ENCODE data around the gene LPAR3.

- PRO-cap, 2 experiments = no peak in any of the 2 experiments
- RAMPAGE, long total RNA, 5 experiments = no peak in any of the 5 experiments
These were observed 124.6 kb downstream of the ZZZ3 start for GRCh38 chr1:77557798-77558333.

DNA sequence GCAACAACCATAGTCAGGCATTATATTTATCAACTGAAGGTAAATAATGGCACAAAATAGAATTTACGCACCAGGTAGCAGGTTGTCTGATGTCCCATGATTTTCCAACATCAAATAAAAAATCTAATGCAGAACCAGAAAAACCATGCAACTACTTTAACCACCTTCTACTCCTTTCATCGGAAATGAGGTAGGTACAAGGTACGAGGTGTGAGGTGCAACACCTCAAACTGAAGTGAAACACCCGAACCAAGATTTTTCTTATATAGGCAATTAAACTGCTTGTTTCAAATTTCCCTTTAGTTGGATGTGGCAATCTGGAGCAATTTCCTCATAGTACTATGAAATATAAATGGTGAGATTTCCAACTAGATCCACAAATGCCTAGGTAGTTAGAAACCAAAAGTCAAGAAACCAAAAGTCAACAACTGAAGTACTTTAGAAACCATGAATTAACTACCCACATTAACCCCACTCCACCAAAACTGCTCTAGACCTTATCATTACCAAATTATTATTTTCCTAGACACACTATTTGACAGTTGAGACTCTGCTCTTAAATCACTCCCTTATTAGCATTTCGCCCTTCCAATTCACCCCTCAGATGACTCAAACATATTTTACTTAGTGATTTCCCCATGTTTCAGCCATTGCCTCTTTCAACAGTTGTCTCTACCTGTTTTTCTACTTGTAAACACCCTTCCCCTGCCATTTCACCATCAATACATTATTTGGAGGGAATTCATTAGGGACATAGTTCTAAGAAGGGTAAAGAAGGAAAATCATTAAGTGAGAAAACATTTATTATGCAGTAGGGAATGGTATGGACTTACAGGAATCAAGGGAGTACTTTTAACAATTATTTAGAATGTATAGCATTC is 37.8 kb downstream of the FUBP1 start:
- PRO-cap, 2 experiments = no peak in any of the 2 experiments
- RAMPAGE, long total RNA, 5 experiments = no peak in any of the 5 experiments

GRCh38 chr1:77958345-77958808 is 20.5 kb downstream of the FUBP1 start:
- PRO-cap, 2 experiments = no peak in any of the 2 experiments
- RAMPAGE, long total RNA, 5 experiments = no peak in any of the 5 experiments

- PRO-cap, 2 experiments = no peak in any of the 2 experiments
- RAMPAGE, long total RNA, 5 experiments = no peak in any of the 5 experiments
These were observed 14.6 kb upstream of the PTGFR start for GRCh38 chr1:78476255-78476532.

DNA sequence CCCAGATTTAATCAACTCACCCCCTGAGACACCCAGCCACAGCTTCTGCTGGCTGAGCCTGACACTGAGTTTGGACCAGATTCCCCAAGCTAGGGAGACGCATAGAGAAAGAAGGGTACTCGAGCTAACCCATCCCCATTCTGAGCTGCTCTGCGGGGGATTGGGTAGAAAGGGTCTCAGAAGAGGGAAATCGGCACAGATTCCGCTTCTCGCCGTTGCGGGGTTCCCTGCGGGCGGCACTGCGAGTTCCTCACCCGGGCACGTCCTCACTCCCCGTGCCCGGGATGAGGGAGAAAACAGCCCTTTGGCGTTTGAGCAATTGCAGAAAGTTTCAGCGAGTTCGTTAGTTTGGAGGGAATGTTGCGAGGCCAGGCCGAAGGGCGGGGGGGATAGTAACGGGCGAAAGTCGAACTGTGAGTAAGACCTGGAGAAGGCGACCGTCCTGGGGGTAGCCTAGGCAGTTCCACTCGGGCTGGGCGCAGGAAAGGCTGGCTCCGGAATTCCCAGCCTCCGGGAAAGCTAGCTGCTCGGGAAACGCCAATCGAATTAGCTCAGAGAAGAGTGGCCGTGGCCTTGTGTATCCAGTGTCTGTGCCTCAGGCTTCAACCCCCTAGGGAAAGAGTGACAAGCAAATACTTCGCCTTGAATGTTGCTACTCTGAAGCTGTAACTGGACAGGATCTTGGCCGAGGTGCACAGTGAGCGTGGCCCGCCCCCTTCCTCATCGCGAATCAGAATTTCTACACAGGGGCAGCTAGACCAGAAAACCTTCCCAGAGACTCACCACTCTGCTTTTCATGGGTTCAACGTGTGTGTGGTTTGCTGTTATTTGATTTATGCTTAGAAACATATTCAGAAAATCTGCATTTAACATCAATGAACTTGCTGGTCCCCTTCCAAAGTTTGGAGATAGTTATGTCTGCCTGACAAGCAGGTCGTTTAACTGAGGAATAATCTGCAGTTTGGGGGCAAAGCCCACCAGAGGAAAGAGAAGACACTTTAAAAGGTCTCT is 819 bp downstream of the PTGFR start:
- PRO-cap, 2 experiments = peak in 1 of 2 experiments; most common plus-strand start position 785 of the sequence (in 1); most common minus-strand start position 548 of the sequence (in 1)
- RAMPAGE, long total RNA, 5 experiments = no peak in any of the 5 experiments

DNA sequence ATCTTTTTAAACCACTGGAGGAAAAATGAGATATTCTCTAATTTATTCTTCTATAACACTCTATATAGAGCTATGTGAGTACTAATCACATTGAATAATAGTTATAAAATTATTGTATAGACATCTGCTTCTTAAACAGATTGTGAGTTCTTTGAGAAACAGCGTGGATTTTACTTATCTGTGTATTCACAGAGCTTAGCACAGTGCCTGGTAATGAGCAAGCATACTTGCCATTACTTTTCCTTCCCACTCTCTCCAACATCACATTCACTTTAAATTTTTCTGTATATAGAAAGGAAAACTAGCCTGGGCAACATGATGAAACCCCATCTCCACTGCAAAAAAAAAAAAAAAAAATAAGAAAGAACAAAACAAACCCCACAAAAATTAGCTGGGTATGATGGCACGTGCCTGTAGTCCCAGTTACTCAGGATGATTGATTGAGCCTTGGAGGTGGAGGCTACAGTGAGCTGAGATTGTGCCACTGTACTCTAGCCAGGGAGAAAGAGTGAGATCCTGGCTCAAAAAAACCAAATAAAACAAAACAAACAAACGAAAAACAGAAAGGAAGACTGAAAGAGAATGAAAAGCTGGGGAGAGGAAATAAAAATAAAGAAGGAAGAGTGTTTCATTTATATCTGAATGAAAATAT is 7.5 kb upstream of the IFI44 start:
- PRO-cap, 2 experiments = no peak in any of the 2 experiments
- RAMPAGE, long total RNA, 5 experiments = no peak in any of the 5 experiments

GRCh38 chr1:79052804-79053263 is 46.3 kb upstream of the ADGRL4 start:
- PRO-cap, 2 experiments = no peak in any of the 2 experiments
- RAMPAGE, long total RNA, 5 experiments = no peak in any of the 5 experiments

GRCh38 chr1:81158350-81158853 is 642.3 kb upstream of the ADGRL2 start:
- PRO-cap, 2 experiments = no peak in any of the 2 experiments
- RAMPAGE, long total RNA, 5 experiments = no peak in any of the 5 experiments

DNA sequence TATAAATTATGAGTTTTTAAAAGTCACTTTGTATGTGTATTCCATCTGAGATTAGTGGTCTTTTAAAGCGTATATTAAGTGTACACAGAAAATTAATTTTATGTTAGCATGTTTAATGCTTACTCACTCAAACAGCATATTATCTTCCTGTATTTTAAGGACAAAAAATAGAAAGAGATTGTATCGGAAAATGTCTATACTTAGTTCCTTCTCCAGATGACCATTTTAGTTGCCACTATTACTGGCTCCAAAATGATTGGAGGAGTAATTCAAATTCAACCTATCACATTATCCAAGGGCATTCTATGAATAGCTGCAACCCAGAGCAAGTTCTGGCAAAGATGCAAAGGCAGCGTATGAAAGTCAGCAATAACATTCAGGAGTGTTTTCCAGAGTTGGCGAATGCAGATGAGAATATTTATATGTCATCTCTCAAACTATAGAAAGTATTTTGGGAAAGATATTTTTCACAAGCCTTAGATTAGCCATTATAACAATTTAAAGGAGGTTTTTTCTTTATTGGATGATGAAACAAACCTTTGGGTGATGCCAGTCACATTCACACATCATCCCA is 389.8 kb upstream of the ADGRL2 start:
- PRO-cap, 2 experiments = no peak in any of the 2 experiments
- RAMPAGE, long total RNA, 5 experiments = no peak in any of the 5 experiments

DNA sequence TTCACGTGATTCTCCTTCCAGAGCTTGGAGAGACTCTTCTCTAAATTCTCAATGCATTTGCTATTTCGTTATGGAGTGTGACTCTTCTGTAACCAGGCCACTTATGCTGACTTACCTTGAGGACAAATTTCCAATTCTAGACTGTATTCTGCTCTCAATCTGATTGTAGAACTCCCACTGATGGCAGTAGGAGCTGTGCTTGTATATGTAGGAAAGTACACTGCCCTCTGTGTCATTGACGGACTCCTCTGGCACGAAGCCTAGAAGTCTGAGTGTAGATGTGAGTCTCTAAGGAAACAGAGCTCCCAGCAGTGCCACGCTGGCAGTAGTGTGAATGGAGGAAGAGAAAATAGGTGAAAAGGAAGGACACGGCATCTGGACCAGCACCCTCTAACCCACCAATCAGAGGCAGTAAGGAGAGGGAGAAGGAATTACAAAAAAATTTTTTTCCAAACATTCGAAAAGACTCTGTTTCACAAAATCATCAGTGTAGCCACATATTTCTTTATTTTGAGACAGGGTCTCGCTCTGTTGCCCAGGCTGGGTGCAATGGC is 130.4 kb upstream of the ADGRL2 start:
- PRO-cap, 2 experiments = peak in 1 of 2 experiments; most common plus-strand start position 295 of the sequence (in 1); most common minus-strand start position 179 of the sequence (in 1)
- RAMPAGE, long total RNA, 5 experiments = no peak in any of the 5 experiments

DNA sequence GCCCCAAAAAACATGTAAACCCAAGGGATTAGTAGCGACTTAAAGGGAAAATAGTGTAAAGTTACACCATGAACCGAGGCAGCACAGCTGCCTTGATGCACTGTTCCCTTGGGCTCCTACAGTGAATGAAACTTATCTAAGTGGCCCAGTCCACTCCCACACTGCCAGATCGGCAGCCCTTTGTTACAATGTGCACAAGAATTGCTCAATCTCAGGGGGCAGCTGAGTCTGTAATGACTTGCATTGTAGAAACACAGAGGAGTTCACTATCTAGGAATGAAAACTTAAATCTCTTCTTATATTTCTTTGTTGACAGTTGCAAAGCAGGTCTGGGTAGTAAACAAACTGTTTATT is 120.7 kb upstream of the ADGRL2 start:
- PRO-cap, 2 experiments = no peak in any of the 2 experiments
- RAMPAGE, long total RNA, 5 experiments = no peak in any of the 5 experiments

DNA sequence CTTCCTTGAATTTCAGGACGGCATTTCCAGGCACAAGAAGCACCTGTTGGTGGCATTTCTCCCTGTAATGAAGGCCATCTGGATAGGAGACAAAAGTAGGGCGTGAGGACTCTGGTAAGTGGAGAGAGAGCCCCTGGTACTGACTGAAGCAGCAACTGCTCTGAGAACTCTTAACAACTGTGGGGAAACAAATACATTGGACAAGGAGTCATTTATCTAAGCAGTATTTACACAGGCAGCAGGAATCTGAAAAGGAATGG is 361.7 kb downstream of the ADGRL2 start:
- PRO-cap, 2 experiments = no peak in any of the 2 experiments
- RAMPAGE, long total RNA, 5 experiments = no peak in any of the 5 experiments

- PRO-cap, 2 experiments = no peak in any of the 2 experiments
- RAMPAGE, long total RNA, 5 experiments = no peak in any of the 5 experiments
These were observed 981.8 kb downstream of the ADGRL2 start for GRCh38 chr1:82782641-82782840.

DNA sequence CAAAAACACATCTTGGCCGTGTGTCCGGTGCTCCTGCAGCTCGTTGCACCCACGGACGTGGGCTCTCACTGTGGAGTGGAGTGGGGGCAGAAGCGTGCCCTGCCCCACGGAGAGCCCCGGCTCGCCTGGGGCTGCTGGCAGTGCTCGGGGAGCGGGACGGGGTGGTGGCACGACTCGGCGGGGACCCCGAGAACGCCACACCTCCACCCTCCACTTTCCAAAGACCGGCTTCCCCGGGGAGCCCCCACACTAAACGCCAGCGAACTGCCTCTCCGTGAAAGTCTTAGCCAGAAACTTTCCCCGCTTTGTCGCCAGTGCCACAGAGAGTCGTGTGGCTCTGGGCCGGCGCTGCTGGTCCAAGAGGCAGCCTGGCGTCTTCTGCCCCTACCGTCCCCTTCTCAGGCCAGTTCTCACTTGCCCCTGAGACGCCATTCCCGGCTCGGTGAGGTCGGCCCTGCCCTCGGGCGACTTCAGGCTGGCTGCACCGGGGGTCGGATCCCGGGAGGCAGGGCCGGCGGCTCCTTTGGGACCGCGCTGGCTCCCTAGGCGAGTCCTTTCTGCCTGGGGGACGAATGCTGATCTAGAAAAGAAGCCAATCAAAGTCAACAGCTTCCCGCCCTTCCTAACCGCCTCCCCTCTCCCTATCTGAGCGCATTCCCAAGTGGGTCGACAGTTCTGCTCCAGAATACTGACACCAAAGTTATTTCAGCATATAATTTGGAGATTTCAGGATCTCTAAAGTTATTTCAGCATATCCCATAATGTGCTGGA is 2.6 kb upstream of the SAMD13 start:
- PRO-cap, 2 experiments = peak in 2 of 2 experiments; most common plus-strand start position 322 of the sequence (in 2); most common minus-strand start position 559 of the sequence (in 2)
- RAMPAGE, long total RNA, 5 experiments = start-site peak on the minus strand in 1 of 5 experiments, centred at position 563 of the sequence, 70 reads per replicate

DNA sequence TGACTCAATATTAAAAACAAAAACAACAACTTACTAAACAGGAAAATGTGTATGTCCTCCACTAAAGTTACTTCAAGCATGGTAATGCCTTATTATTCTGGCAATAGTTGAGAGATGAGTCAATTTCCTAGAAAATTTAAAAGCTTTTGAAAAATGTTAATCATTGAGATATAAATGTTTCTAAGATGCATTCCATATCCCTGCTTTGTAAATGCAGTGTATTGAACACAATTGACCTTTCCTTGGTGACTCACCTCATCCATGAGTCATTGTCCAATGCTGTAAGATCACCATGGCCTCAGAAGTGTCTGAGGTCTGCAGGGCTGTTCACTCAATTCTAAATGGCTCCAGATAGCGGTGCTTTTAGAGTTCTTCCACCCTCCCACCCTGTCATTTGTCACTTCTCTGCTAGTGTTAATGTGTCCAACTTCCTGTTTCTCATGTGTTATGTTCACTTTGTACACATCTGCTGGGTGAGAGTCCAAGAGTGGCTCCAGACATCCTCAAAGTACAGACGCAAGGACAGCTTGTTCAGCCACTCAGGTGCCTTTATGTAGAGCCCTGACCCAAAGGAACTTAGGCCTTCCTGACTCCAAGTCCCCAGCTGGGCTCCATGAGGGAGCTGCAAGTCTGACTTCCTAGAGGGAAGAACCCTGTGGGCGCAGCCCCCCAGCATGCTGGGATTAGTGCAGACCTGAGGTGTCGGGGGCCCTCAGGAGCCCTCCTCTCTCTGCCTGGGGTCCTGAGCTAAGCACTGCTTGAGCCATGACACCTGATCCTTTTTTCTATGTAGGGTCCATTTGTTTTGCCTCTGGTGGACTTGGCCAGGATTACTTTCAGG is 32.5 kb upstream of the DNASE2B start:
- PRO-cap, 2 experiments = peak in 2 of 2 experiments; most common plus-strand start position 301 of the sequence (in 2)
- RAMPAGE, long total RNA, 5 experiments = no peak in any of the 5 experiments

- PRO-cap, 2 experiments = no peak in any of the 2 experiments
- RAMPAGE, long total RNA, 5 experiments = no peak in any of the 5 experiments
These were observed 39.0 kb downstream of the DNASE2B start for GRCh38 chr1:84437218-84437826.

- PRO-cap, 2 experiments = no peak in any of the 2 experiments
- RAMPAGE, long total RNA, 5 experiments = no peak in any of the 5 experiments
These were observed 9.5 kb upstream of the CTBS start for GRCh38 chr1:84583729-84584239.

DNA sequence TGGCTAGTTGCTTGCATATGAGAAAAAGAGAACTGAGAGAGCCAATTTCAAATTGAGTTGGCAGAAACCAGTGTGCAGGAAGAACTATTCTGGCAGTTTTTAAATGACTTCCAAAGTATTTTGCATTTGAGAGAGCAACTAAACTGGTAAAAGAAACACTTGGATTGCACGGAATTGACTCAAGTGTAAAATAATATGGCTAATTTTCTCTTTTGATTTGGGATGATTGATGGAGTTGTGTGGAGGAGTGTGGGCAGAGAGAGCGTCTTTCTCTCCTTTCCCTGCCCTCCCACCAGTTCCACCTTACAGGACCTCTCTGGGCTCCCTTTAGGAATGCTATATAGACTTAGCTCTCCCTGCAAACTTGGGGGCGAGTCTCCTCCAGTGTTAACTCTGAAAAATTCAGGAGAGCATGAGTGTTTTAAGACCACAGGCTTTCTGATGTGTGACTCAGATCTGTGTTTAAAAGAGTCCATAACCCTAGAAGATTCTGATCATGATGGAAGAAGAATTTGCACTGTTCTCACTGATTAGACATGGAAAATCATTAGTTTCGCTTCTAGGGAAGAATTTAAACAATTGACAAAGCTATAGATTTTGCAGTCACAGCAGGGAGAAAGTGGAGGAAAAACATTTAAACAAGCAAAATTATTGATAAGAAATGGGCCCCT is 24.8 kb upstream of the CTBS start:
- PRO-cap, 2 experiments = no peak in any of the 2 experiments
- RAMPAGE, long total RNA, 5 experiments = no peak in any of the 5 experiments

DNA sequence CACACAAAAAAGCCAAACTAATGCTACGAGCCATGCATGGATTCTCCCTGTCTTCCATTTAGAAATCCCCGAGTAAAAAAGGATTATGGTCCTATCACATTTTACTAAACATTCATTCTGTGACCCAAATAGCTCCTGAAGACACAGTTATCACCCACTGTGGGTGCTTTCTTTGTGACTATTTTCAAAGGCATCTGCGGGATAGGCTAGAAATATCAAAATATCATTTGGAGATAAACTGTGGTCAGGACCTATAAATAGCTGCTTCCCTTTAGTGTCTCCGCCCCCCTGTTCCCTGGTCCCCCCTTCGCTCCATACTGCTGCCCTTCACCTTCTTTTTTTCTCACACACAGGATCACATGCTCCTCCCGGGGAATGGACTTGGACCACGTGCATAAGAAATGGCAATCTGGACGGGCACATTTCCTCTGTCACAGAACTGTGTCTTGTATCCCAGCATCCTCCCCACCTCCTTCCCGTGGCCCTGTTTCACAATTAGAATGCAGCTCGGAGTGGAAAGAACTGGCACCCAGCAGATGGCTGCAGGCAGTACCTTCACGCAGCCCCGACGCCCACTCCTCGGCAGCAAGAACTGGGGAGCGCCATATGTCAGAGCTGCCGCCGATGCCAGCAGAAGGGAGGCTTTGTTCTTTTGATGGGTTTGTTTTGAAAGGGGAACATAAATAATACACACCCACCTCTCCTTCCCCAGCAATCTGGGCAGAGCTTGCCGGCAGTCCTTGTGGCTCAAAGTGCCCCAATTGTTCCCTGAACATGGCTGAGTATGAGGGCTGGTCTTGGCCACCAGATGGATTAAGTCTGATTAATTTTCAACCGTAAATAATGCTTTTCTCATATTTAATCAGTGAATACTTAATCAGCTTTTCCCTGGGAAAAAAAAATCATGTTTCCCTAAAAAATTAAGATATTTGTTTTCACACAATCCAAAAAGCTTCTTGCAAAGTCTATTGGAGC is 68.9 kb upstream of the SSX2IP start:
- PRO-cap, 2 experiments = no peak in any of the 2 experiments
- RAMPAGE, long total RNA, 5 experiments = no peak in any of the 5 experiments

GRCh38 chr1:84892340-84893466 is at the start of gene LPAR3:
Gene LPAR3 (minus strand): TSS chr1:84893206.
- PRO-cap, 2 experiments = no peak in any of the 2 experiments
- RAMPAGE, long total RNA, 5 experiments = no peak in any of the 5 experiments